Epidermal melanocyte (primary cell): ENCODE measurements around the genes UPK1B and ADPRH.

GRCh38 chr3:115147375-115147749 lies 274 bp upstream of the ZBTB20 start:
- RRBS = no CpG with 5 or more reads among the region's 21 CpGs

GRCh38 chr3:115148606-115148930 lies 1.5 kb upstream of the ZBTB20 start:
- RRBS = no CpG with 5 or more reads among the region's 1 CpG

DNA sequence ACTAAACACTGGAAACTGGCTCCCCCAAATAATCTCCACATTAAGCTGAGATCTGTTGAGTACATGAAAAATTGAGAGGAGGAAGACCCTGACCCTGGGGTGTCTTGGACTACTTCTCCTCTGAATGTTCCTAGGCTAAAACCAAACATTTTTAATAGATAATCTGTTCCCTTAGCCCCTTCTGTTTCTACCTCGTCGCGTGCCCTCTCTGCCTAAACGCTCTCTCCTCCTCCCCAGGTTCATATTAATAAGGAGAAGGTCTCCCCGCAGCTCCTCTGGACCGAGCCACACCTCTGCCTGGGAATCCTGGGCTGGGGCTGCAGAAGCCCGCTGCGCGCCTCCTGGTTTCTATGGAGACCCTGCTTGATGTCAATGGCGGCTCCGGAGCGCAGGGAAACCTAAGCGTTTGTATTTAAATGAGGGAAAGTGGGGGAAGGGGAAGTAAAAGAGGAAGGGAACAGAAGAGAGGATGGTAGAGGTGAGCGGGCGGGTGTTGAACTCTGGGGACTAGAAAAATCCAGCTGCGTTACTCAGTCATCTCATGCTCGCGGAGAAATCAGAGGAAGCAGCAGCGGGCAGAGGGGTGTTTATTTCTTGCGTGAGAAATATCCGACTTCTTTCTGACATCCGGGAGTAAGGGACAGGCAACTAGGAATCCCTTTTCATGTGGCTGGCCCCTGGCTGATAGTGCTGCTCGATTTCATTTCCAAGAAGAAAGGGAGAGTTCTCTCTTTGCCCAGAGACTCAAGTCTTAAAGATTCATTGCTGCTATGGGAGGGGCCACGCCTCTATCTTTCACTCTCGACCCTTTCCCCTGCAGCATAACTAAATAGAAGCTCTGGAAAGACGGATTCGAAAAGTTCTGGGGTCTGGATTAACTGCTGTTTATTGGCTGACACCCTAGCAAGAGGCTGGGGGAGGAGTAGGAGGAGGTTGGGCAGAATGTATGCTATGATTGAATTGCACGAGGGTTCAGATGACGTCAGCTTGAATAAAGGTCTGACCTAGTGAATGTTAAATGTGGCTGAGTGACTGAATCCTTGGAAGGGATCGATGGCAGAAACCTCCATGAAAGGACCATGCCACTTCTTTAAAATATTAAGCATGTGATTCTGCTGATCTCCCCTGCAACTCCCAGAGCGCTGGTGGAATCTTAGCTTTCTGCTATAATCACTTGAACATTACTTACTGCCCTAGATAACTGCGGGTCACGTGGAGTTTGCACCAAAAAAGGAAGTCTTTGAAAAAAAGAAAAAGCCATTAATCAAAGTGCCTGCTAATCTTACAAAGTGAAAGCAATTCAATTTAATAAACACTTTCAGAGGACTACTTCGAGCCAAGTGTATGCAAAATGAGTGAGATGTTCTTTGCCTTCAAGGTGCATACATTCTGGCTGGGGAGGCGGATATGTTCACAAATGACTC lies 110.5 kb upstream of the GAP43 start:
- RRBS = no CpG with 5 or more reads among the region's 35 CpGs

- RRBS = no CpG with 5 or more reads among the region's 2 CpGs
Observed at GRCh38 chr3:117873343-117873783, 1161.3 kb downstream of the IGSF11 start.

DNA sequence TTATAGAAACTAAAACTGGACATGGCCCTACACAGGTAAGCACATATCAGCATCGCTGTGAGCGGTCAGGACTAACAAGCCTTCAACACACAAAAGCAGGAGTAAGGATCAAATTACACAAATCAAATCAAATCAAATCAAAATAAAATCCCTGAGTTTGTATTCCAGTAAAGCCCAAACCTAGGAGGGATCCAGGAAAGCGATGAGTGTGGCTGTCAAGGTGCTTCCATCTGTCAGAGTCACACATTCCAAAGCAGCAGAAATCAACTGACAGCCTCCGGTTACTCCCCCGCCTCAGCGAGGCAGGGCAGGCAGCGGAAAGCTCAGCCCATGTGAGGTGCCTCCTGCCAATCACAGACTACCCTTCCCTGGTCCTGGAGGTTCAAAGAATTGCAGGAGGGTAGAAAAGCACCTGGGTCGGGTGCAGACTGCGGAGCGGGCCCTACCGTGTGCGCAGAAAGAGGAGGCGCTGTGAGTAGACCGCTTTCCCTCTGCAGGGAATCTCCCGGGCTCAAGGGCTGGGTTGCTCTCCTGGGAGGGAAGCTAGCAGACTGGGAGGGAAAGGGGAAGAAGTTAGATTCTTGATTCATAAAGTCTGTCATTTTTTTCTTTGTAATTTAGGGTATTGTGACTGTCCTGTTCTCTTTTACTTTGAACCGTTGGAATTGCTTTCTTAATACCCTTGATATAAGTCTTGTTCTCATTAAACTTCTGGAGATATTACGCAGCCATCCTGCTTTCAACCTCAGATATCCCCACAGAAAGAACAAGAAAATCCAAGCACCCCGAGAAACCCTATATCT lies at the start of gene UPK1B:
Gene UPK1B (plus strand): TSS at position 431 of the 803 bp plus-strand sequence.
- RRBS = no CpG with 5 or more reads among the region's 18 CpGs

GRCh38 chr3:119322333-119322900 lies 28.2 kb downstream of the ARHGAP31 start:
- RRBS = 3% methylated on average over 16 of the region's 31 CpGs

DNA sequence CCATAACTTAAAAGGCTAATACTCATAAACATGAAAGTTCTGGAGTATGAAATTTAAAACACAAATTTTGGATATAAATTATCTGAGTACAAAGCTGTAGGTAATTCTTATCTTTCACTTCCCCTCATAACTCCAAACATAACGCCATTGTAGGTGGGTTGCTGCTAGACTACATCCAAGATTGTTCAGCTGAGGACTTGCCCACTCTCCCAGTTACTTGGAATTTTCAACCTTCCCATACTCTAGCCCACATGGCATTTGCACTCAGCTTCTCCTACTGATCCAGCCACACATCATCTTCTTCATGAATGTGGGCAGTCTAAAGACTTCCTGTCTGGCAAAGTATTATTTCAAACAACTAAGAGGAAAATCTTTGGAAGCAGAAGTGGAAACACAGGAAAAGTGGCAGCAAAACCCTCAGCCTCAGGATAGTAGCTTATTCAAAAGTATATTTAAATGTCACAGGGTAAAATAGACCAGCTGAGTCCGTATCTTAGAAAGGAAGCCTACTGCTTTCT lies 32.4 kb downstream of the TMEM39A start:
- RRBS = no CpG with 5 or more reads among the region's 2 CpGs

DNA sequence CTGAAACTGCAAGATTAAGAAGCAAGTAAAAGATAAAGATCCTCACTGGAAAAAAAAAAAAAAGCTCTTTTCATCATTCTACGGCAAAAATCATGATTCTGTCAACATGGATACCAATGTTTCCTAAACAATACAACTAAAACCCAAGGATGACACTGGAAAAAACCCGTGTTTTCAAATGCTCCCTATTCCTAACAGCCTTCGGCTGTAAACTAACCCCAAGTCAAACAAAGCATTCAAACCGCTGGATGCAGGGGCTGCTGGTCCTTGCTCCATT lies 632 bp downstream of the TMEM39A start:
- RRBS = no CpG with 5 or more reads among the region's 4 CpGs

DNA sequence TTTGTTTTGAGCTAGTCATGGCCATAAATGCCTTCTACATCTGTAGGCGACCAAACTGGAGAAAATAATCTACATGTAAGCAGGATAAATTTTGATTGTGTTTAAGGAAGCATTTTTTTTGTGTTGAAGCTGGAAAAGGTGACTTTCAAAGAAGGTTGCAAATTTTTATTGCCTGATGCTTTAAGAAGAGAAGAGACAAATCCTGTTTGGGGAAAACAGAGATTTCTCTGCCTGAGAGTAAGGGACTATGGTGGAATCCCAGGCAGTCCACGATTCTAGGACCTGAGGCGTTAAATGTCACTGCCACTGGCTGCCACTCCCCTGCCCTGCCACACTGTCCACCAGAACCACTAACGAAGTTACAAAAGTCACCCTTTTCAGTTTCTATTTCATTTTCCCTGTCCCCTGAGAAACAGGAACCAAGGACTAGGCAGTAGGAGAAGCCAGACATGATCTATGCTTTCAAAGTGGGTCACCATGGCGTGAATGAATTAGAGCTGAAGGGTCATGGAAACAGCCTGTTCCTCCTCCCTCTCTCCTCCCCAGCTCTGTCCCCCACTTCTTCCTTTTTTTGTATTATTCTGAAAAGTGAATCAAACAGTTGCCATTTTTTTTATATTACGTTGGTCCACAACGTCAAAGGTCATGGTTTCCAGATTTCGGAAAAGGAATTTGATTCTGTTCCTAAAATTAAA lies 9.1 kb upstream of the ADPRH start:
- RRBS = no CpG with 5 or more reads among the region's 8 CpGs

DNA sequence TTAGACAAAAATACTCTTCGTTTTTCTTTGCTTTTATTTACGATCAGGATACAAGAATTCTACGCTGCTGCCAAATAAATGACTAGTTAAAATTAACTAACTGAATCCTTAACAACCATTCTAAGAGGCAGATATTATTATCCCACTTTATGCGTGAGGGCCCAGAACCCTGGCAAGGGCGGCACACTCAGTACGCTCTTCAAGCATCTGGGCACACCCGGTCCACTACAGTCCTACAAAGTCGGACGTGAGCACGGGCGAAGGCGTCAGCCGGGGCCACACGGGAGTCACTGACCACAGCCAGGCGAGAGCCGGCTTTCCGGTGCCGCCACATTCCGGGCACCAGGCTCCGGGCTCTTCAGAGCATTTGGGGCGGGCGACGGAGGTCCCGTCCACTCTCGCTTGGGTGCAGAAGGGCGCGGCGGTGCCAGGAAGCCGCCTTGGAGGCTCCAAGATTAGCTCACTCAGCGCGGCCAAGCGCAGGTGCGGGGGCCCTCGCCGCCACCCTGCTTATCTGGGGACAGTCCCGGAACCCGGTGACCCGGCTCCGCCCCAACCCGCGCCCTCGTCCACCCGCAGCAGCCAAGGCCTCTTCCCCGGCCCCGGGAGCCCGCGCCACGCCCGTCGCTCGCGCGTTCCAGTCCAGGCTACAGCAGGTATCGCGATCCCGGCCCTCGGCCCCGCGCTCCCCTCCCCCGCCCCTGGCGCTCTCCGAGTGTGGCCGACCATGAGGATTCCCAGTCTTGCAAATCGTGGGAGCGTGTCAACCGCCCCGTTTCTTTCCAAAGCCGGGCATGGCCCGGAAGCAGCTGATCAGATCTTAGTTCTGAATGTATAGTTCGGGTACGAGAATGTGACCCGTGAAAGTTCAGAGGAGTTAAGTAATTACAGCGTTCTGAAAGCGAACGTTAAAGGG lies at the start of gene ADPRH:
Gene ADPRH (plus strand): TSS at position 297 of the 916 bp plus-strand sequence.
- RRBS = 5% methylated on average over 29 of the region's 75 CpGs

DNA sequence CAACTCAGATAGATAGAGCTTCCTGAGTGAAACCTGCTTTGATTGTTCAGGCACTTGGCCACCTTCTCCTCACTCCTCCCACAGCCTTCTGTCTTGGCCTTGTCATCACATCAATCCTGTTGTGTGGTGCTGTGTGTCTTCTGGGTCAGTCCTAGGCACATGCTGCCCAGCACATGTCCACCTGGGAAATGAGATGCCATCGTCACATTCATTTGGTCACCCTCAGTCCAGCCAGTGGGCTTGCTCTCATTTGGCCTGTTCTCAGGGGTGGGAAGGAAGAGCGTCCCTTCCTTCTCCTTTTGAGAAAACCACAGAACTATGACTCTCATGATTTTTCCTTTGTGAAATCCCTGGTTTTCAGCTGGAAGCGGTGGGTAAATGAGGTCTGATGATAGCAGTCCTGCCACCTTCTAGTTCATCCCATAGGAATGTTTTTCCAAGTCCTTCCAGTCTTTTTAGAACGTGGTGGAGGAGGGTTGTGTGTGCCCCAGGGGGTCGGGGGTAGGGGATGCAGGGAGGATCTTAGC lies 8.5 kb upstream of the PLA1A start:
- RRBS = no CpG with 5 or more reads among the region's 5 CpGs

DNA sequence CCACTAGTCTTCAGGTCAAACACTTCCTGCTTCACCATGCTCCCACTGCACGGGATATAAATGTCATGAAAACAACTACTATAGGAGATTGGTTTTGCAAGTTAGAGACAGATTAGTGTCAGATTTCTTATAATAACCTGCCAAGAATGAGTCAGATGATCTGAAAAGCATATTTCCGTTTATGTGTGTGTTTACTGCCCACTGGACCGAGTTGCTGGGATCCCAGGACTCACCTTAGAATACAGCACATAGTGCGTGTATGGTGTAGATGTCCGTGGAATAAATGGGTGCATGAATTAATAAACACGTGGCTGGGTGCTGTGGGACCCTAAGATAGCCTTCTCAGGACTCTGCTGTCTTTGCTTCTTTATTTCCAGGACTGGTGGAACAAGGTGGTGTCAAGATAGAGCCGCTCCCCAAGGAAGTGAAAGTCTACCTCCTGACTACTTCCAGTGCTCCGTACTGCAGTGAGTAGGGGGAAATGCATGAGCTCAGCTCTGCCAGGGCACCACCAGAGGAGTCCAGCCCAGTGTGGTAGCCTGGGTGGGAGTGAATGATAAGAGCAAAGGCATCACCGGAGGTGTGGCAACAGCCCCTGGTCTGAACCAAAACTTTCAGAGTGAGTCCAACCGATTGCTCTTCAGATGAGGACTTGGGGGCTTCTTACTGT lies 21.6 kb downstream of the PLA1A start:
- RRBS = no CpG with 5 or more reads among the region's 10 CpGs

- RRBS = no CpG with 5 or more reads among the region's 6 CpGs
Observed at GRCh38 chr3:119658810-119659773, 1.3 kb downstream of the POPDC2 start.

GRCh38 chr3:119996282-119996973 lies 97.8 kb downstream of the GSK3B start:
- RRBS = no CpG with 5 or more reads among the region's 1 CpG

DNA sequence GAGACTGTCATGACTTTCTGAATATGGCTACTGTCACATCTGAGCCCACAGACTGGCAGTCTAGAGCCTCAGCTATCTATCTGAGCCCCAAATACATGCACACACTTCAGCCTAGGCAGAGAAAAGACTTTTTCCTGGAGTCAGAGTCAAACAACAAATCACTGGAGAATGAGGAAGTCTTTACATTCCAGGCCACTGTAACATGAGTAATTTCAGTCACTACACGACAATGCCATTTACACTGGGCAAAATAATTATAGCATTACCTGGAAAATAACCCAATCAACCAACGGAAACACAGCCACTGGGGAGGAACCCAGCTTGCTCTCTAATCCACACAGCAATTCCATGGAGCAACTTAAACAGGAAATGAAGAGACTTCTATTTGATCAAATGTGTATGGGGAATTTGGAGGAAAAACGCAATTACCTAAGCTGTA lies 15.2 kb downstream of the FSTL1 start:
- RRBS = no CpG with 5 or more reads among the region's 3 CpGs

- RRBS = no CpG with 5 or more reads among the region's 1 CpG
Observed at GRCh38 chr3:120532901-120533190, 63.3 kb upstream of the NDUFB4 start.

GRCh38 chr3:120558644-120559158 lies 37.4 kb upstream of the NDUFB4 start:
- RRBS = no CpG with 5 or more reads among the region's 19 CpGs

DNA sequence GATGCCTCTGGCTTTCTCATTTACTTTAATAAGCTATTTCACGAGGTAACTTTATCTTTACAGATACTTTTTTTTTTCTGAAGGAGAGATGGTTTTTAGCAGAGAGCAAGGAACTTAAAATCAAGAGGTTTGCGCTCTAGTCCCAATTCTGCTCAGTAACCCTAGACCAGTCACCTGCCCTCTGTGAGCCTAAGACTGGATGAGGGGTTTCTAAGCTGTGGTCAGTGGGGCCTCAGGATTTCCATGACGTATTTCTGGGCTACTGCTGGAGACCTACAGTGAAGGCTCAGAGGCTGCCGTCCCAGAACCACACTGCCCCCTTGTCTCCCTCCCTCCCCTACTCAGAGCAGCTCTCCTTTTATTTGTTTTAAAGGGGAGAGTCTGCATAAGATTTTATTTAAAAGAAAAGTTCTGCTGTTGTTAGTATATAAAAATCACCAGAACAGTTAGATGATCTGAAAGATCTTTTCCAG lies 28.8 kb upstream of the NDUFB4 start:
- RRBS = no CpG with 5 or more reads among the region's 4 CpGs

DNA sequence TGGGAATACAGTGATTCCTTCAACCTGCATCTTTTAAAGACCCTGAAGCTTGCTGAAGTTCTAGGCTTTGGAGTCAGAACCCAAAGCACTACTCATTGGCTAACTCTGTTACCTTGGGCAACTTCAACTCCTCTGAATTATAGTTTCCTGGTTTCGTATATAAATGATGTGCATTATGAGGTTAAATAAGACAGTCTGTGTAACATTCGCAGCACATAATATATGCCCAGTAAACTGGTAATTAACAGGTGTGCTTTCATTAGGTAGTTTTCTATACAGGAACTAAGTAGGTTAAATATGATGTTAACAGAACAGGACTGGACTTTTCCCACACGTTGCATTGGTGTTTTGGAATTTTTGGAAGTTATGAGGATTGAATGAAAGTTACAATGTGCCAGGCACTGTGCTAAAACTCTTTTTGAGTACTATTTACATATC lies 1.0 kb downstream of the NDUFB4 start:
- RRBS = no CpG with 5 or more reads among the region's 3 CpGs

- RRBS = no CpG with 5 or more reads among the region's 7 CpGs
Observed at GRCh38 chr3:120615718-120616189, 19.6 kb downstream of the NDUFB4 start.